Measurements from ENCODE around the genes DNAJA3, NMRAL1, C16orf89 and RBFOX1.

DNA sequence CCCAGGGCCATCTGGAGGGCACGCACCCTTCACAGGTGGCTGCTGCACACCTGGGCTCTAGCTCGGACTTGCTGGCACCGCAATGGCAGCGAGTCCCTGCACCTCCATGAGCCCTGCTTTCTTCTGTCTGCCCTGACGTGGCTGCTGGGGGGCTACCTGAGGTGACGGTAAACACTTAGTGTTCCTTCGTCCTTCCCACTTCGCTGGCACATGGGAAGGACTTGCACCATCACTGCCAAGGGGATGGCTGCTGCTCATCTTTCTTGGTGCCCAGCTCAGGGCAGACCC lies 7.8 kb downstream of the VASN start:
- PRO-cap, 2 experiments, result no peak in any of the 2 experiments

- PRO-cap, 2 experiments, result peak in 2 of 2 experiments; most common plus-strand start chr16:4425868 (in 1); most common minus-strand start chr16:4425763 (in 2)
These were observed at the start of gene DNAJA3 for GRCh38 chr16:4425699-4426621. TSS of gene DNAJA3 (plus strand) at chr16:4425868.

DNA sequence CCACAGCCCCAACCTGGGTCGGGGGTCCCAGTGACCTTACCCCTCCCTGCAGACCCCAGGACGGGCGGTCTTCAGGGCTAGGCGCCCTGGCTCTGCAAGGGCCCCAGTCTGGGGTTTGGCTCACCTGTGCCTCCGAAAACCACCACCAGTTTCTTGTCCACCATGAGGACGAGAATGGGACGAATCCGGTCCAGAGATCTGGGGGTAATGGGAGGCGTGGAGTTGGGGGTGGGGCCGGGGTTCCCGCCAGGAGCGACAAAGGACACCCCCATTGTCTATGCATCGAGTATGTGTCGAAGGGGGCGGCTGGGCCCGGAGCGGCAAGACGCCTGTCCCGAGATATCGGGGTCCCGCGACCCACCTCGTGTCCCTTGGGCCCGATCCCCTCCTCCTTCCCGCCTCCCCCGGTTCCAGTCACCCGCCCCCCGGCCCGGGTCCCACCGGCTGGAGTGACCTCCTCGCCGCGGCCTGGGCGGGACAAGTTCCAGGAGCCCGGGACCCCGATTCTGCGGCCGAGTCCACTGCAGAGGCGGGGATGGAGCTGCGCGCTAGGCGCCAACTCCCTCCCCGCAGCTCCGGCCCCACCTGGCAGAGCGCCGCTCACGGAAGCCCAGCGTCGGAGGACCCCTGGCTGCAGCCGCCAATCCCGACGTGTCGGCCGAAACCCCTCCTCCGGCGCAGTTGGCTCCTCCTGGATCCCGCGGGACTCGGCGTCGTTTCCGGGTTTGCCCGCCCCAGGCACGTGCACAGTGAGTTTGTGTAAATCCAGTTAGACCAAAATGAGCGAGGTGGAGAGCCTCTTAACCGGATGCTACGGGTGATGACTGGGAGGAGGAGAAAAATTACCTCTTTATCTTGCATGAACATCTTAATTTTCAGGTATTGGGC lies at the start of gene NMRAL1:
TSS of gene NMRAL1 (minus strand) at position 657 of the 888 bp plus-strand sequence.
- PRO-cap, 2 experiments, result peak in 2 of 2 experiments; most common plus-strand start position 777 of the sequence (in 2); most common minus-strand start position 645 of the sequence (in 1)

GRCh38 chr16:4609186-4610324 lies 5.1 kb downstream of the UBALD1 start:
- PRO-cap, 2 experiments, result no peak in any of the 2 experiments

DNA sequence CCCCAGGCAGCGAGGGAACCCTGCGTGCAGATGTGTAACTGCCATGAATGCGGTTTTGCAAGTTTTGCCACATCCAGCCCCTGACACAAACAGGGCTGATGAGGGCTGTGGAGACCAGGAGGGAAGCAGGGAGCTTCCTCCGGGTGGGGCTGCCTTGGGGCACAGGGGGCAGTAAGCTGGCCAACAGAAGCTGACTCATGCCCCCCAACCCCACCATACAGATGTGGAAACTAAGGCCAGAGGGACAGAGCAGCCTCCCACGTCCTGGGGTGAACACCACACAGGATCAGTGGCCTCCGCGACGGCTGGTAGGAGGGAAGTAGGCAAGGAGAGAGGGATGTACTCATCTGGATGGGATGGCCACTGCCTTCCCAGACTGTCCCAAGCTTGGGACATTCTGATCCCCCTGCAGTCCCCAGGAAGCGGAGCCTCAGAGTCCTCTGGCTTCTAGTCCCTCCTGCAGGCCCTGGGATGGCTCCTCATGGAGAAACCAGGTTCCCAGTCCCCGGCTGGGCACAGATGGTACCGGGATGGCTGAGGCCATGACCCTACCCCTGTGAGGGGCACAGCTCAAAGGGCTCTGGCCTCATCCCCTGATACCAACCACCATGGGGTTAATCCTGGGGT lies 1.5 kb downstream of the UBALD1 start:
- PRO-cap, 2 experiments, result no peak in any of the 2 experiments

DNA sequence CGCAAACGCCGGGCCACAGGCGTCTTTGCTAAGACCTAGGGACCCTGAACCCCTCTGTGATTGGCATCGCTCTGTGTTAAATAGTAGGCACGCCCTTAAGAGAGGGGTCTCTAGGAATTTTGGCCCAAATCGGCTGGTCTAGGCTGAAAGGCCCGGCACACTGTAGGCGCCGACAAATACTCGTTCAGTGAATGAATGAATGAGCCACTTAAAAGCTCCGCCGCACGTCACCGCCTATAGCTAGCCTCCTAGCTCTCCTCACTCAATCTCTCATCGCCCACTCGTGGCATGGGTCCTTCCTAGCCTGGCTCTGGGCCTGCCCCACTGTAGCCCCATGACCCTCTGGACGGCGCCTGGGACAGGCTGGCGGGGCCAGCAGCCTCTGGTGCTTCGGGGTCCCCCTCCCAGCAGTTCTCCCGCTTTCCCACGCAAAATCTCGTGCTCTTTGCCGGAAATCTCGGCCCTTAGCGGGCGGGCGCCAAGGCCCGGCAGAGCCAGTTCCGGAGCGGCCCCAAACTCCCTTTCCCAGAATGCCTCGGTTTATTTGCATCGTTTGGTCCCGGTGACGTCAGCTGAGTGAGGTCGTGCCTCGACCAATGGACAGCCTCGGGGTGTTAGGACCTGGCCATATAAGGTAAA lies 1.2 kb upstream of the UBALD1 start:
- PRO-cap, 2 experiments, result peak in 2 of 2 experiments; most common minus-strand start position 466 of the sequence (in 1)

- PRO-cap, 2 experiments, result no peak in any of the 2 experiments
These were observed 1.1 kb upstream of the MGRN1 start for GRCh38 chr16:4623604-4623907.

DNA sequence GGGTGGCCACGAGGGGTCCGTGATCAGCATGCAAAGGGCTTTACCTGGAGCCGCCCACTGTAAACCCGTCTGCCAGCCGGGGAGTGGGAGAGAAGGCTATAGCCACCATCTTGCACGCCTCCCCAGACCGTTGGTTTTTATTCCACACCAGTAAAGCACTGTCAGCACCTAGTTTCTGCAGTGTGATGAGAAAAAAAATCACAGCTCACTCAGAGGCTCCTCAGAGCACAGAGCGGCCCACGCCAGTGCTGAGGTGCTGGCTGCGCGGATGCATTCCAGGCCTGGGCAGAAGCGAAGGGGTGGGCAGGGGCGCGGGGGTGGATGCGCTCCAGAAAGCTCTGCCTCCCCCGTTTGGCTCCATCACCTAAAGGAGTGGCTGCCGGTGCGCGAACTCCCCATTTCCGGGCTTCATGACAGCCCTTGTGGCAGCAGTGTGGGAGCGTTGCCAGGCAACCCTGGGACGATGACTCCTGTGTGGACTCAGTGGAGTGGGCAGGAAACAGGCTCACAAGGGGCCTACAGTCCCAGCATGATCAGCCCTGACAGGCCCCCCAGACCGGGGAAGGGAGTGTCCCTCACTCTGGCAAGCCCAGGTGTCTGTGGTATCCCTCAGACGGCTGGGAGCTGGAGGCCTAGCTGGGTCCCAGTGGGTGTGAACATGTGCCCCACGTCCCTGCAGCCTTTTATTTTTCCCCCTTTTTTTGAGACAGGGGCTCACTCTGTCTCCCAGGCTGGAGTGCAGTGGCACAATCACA lies 32.9 kb upstream of the NUDT16L1 start:
- PRO-cap, 2 experiments, result peak in 1 of 2 experiments; most common plus-strand start position 612 of the sequence (in 1)

- PRO-cap, 2 experiments, result no peak in any of the 2 experiments
These were observed 17.5 kb upstream of the NUDT16L1 start for GRCh38 chr16:4675671-4676404.

DNA sequence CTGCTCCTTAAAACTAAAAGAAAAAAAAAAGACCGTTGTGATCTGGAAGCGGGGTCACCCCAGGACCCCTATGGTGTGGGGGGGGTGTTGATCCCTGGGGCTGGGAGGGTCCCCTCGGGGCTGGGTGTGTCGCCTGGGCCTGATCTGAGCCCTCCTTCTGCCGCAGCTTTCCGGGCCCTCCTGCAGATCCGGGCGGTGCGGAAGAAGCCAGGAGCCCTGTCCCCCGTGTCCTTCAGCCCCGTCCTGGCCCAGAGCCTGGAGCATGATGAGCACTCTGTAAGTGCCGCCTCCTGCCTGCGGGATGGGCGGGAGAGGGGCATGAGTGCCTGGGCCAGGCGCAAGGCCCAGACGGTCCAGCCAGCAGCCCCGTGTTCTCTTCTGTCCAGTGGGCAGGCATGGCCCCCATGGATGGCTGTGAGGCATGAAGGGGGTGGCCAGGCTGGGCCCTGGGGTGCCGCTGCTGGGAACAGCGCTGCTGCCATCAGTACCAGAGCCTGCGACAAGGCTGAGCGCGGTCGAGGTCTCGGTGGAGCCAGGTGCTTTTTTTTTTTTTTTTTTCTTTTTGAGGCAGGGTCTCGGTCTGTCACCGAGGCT lies 16.0 kb upstream of the NUDT16L1 start:
- PRO-cap, 2 experiments, result no peak in any of the 2 experiments

DNA sequence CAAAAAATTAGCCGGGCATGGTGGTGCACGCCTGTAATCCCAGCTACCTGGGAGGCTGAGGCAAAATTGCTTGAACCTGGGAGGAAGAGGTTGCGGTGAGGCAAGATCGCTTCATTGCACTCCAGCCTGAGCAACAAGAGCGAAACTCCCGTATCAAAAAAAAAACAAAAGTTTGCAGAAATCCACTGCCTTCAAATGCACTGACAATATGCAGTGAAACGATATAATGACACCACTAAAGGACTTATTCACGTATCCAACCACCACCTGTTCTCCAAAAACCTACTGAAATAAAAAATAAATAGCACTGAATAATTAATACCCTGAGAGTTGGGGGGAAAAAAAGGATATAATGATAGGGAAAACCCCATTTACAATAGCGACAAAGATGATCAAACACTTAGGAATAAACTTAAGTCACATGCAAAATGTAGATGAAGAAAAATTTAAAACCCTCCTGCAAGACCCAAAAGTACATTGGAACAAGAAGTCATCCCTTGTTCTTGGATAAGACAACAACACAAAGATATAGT lies 19.8 kb downstream of the NUDT16L1 start:
- PRO-cap, 2 experiments, result no peak in any of the 2 experiments

DNA sequence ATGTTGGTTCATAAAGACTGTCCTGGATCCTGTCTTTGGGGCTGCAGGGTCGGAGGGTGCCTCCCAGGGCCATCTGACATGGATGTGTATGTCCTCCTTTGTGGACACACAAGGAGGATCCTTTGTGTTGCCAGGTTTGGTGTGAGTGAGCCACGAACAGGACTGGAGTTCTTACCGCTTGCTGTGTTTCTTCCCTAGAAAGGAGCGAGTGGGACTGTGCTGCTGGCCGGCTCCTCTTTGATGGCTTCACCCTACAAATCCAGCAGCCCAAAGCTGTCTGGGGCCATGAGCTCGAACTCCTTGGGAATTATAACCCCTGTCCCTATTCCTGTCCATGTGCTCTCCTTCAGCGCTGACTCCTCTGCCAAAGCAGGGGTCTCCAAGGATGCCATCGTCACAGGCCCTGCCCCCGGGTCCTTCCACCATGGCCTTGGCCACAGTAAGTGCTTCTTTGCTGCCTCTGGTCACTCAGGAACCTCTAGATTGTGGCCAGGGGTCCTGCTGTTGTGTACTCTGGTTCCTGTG lies 29.5 kb downstream of the UBN1 start:
- PRO-cap, 2 experiments, result no peak in any of the 2 experiments

DNA sequence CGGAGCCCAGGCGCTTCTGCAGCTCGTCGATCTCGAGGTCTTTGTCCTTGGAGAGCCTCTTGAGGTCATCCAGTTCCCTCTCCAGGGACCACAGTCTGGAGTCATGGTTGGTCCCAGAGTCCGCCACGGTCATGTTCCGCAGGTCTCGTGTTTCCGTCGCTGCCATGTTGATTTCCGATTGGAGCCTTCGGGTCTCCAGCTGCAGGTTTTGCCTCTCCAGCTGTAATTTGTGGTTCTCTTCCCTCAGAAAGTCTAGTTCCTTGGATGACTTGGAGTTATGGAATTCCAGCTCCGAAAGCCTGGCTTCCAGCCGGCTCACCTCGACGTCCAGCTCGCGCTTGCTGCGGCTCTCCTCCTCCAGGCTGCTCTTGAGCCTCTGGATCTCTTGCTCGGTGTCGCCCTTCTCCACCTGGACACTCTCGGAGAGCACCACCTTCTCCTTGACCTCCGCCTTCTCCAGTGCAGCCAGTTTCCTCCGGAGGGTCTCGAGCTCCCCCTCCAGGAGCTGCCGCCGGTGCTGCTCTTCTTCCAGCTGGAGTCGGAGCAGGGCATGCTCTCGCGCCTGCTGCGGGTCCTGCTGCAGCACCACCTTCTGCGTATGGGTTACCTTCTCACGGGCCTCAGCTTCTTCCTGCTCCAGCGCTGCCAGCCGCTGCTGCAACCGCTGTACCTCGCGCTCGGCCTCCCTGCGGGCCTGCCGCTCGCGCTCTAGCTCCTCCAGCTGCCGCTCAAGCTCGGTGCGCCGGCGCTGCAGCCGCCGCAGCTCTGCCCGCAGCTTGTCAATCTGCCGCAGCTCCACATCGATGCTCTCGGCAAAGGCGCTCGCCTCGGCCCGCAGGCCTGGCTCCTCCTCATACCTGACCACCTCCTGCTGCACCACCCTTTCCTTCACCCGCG lies 36.7 kb downstream of the UBN1 start:
- PRO-cap, 2 experiments, result no peak in any of the 2 experiments

DNA sequence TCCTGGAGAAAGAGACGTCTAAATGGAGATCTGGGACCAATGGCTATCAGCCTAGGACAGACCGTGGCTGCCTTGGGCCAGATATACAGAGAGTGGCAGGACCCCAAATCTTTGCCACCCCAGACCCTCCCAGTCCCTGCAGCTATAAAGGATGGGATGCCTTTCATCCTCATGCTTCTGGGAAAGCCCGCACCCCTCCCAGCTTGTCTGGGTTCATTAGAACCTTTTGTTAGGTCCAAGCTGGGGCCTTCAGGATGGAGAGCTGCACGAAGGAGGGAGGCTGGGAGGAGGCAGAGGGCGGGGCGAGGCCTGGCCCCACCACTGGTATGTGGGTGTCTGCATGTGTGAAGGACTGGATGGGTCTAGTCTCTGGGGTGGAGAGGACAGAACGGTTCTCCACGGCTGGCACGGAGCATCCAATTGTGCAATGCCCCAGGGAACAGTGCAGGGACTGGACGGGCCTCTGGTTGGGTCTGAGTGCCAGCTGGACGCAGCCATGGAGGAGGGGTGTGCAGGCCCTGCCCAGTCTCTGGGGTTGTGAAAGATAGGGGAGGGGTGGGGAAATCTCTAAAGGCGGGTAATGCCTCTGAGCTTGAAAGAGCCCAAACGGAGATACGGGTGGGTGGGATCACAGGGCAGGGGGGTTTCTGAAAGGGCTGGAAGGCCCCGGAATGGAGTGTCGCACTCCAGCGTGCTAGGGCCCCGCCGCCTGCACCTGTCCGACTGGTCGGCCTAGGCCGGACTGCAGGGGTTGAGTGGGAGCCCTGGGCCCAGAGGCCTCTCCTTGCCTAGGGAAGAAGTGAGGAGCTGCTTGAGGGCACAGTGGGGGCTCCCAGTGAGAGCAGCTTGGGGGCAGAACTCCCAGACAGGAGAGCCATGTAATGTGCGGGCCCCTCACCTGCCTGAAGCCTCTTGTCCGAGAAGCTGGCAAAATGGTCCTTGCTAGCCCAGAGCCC lies 1.6 kb downstream of the PPL start:
- PRO-cap, 2 experiments, result peak in 1 of 2 experiments; most common plus-strand start position 365 of the sequence (in 1)

DNA sequence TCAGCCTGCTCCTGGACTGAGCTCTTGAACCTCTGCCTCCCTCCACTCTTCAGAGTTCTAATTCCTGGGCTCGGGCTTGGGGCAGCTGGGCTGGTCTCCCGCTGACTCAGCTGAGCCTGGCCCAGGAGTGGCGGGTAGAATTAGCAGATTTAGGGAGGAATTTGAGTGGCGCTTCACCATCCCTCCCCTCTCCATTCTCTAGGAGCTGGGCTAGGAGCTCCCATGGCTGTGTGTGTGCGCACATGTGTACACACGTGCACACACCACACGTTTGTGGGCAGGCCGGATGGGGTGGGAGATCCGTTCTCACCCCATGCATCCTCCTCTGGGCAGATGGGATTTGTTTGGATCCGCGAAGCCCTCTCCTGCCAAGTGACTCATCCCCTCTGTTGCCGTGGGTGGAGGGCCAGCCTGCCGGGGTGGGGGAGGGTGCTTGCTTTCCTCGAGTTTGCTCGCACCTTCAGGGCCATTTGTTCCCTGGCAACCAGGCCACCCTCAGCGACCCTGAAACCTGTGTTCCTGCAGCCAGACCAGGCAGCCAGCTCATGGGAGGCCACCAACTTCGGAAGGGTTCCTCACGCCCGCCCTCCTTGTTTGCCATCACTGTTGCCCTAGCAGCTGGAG lies 6.3 kb upstream of the PPL start:
- PRO-cap, 2 experiments, result no peak in any of the 2 experiments

DNA sequence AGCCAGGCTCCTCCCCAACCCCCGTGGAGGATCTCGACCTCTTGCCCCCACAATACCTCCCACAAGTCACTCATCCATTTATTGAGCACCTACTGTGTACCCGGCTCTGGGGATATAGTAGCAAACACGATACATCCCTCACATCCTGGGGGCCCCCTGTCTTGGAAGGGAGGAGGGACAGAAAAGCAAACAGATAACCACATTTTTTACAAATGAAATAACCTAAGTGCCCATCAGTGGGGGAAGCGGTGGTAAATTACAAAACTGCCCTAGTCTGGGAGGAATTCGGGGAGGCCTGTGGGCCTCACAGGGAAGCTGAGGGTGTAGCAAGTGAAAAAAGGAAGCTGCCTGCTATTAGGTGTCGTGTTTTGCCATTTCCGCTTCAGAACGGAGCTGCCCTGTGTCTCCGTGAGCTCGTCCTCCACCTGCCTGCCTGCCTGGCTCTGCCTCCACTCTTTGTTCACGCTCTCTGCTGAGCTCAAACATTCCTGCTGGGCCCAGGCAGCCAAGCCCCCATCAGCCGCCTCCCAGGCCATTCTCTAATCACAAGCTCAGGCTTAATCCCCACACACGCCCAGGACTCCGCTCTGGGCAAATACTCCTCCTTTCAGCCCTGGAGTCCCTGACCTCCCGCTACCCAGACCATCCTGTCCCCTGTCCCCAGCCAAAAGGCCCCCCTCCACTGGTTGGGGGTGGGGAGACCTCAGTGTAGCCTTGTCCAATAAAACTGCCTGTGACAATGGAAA lies 10.3 kb upstream of the SEC14L5 start:
- PRO-cap, 2 experiments, result no peak in any of the 2 experiments

GRCh38 chr16:5065782-5066251 lies at the start of gene C16orf89:
TSS of gene C16orf89 (minus strand) at chr16:5065956.
- PRO-cap, 2 experiments, result no peak in any of the 2 experiments

DNA sequence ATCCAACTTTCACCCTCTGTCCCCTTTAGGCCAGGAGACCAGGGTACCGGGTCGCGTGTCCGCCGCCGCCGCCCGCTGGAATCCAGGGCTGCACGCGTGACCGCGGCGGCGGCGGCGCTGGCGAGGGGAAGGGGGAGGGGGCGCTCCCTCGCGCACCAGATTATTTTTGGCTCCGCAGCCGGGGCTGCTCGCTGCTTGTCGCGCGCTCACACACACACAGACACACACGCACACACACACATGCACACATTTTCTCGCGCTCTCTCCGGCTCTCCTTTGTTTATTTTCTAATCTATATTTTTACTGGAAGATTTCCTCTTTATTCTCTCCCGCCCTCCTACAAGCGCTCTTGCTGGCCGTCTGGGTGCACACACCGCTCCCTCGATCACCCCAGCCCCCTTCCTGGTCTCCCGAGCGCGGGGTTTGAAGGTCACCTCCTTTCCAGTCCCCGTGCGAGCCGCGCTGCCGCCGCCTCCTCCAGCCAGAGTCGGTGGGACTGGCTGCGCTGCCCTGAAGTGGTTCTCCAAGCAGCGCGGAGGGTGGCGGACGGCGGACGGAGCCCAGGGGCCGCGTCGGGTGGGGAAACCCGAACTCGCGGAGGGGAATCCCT lies at the start of gene RBFOX1:
TSS of gene RBFOX1 (plus strand) at position 158 of the 610 bp plus-strand sequence.
- PRO-cap, 2 experiments, result no peak in any of the 2 experiments

DNA sequence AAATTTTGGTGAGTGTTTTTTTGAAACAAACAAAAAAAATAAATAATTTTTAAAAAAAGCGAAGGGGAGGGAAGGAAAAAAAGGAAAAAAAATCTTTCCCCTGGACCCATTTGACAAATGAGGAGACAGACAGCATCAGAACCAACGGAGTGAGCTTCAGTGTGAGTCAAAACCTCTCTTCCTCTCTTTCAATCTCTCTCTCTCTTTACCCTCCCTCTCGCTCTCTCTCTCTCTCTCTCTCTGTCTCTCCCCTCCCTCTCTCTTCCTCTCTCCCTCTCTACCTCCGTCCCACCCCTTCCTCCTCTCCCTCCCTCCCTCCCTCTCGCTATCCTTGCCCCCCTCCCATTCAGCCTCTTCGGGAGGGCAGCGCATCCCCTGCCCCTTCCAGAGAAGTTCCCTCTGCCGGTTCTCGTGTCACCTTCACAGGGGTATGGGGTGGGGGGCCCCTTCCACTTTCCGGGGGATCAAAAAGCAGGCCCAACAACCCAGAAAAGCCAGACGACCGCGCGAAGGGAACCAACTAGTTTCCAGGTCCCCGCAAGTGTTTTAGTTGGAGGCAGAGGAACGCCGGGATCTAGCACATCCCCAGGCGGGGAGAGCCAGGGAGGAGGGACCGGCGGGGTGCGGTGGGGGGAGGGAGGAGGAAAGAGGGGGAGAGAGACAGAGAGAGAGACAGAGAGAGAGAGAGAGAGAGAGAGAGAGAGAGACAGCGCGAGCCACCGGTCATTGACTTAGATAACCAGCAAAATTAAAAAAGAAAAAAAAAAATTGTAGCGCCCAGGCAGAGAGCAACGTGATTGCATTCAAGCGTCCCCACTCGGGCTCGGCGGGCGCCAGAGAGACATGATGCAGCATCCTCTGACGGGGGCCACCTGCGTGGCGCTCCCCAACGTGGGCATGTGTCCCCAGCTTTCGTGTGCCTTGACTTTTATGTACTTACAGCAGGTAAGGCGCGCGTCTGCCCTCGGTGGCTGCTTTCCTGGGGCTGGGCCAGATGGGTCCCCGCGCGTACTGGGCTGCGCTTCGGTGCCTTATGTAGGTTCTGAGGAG lies 1285.0 kb downstream of the RBFOX1 start:
- PRO-cap, 2 experiments, result no peak in any of the 2 experiments

DNA sequence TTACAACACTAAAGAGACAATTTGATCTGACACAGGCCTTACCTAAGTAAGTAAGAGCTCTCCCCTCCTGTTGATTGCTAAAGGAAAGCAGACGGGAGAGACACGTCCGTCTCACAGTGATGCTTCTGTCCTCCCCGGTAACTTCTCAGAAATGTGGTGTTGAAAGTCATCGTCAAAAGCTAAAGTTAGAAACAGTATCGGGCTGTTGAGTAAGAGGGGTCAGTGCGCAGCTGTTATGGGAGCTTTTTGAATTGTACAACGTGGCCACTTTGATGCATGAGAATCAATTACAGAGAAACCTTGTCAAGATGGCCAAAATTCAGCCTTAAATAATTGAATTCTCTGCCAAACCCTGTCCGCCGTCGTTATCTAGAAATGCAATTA lies 1259.6 kb downstream of the TMEM114 start:
- PRO-cap, 2 experiments, result no peak in any of the 2 experiments

All from Colon Carcinoma Metastatic in the Brain (tissue), 2 donors.